ENCODE measurements around the gene DPEP2NB.

DNA sequence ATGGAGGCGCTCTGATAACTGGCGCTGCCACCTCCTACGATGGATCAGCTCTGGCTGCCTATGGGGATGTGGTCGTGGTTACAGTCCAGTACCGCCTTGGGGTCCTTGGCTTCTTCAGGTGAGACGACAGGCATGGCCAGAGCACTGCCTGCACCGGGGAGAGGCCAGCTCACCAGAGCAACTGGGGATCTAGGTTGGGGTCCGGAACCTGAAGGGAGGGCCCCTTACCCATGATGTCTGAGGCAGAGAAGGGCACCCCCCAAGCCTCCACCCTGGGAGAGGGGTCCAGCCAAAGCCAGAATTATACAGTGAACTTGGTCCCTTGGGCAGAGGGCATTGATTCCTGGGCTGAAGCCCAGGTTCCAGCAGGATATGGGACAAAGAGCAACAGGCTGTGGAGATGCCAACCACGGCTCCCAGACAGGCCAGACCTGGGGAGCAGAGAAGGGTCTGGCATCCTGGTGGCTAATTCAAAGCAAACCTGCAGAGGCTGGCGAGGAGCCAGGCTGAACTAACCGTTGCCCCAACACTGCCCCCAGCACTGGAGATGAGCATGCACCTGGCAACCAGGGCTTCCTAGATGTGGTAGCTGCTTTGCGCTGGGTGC is 2.9 kb downstream of the CES3 start:
- PRO-cap = no peak

GRCh38 chr16:67158128-67158944 is 1.4 kb downstream of the TRADD start:
- PRO-cap = no peak

DNA sequence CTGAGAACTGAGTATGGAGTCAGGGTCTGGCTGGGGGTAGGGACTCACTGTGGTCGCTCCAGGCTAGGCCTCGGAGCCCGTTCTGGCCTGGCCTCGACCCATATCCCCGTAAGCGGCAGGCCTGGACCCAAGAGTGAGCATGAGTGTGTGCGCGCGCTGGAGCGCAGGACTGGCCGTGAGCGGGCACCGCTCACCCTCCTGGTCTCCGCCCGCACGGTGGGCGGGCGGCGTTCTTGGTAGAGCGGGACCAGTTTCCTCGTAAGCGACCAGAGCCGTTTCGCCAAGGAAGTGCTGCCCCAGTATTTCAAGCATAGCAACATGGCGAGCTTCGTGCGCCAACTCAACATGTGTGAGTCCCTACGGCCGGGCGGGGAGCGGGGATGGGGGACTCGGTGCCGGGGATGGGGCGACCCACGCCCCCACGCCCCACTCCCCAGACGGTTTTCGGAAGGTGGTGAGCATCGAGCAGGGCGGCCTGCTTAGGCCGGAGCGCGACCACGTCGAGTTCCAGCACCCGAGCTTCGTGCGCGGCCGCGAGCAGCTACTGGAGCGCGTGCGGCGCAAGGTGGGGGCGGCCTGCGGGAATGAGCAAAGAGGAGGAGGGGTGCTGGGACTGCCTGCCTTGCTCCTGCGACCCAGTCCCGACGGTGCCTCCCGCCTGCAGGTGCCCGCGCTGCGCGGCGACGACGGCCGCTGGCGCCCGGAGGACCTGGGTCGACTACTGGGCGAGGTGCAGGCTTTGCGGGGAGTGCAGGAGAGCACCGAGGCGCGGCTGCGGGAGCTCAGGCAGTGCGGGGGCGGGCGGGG is 940 bp downstream of the HSF4 start:
- PRO-cap = no peak

DNA sequence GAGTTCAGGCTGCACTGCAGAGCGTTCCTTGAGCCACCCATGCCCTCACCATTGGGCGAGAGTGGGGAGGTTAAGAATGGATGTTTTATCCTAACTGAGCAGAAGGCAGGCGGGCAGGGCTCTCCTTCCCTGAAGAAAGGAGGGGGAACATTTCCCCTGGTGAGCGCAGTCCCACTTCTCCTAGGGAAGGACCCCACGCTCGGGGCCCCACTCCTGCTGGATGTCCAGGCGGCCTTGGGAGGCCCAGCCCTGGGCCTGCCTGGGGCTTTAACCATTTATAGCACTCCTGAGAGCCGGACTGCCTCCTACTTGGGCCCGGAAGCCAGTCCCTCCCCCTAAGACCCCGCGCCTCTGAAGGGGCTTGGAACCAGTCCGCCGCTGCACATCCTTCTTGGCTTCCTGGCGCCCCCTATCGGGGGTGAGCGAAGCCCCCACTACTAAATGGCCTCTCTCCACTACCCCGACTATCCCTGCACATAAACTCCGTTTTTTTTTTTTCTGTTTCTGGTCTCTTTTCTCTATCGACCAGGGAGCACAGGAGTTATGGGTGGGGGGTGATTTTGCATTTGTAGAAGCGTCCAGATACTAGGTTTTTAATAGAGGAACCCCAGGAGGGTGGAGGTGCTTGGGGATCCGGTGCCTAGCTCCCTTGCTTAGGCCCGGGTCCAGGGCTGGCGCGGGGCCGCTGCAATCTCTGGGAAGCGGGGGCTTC is 5.1 kb downstream of the HSF4 start:
- PRO-cap = unidirectional peak, minus-strand start at position 496 of the sequence

GRCh38 chr16:67177856-67178916 is 5.6 kb downstream of the MATCAP1 start:
- PRO-cap = unidirectional peak, plus-strand start at chr16:67178107; unidirectional peak, plus-strand start at chr16:67178204; bidirectional peak, plus-strand start at chr16:67178241, minus-strand start at chr16:67178247; bidirectional peak, plus-strand start at chr16:67178609, minus-strand start at chr16:67178498

- PRO-cap = no peak
Observed at GRCh38 chr16:67235961-67236779, 9.2 kb downstream of the TMEM208 start.

GRCh38 chr16:67537580-67538409 is 9.2 kb downstream of the RIPOR1 start:
- PRO-cap = no peak

- PRO-cap = no peak
Observed at GRCh38 chr16:67571090-67571370, 8.7 kb downstream of the CTCF start.

DNA sequence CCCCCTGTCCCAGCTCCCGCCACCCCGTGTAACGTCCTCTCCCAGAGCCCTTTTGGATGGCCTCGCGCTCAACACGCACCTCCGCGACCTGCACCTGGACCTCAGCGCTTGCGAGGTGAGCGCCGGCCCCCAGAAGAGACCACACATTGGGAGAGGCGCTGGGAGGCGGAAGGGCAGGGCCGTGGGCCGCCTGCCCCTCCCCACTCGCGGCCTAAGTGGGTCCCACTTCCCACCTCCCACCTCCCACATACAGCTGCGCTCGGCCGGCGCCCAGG is 3.6 kb downstream of the CARMIL2 start:
- PRO-cap = no peak

DNA sequence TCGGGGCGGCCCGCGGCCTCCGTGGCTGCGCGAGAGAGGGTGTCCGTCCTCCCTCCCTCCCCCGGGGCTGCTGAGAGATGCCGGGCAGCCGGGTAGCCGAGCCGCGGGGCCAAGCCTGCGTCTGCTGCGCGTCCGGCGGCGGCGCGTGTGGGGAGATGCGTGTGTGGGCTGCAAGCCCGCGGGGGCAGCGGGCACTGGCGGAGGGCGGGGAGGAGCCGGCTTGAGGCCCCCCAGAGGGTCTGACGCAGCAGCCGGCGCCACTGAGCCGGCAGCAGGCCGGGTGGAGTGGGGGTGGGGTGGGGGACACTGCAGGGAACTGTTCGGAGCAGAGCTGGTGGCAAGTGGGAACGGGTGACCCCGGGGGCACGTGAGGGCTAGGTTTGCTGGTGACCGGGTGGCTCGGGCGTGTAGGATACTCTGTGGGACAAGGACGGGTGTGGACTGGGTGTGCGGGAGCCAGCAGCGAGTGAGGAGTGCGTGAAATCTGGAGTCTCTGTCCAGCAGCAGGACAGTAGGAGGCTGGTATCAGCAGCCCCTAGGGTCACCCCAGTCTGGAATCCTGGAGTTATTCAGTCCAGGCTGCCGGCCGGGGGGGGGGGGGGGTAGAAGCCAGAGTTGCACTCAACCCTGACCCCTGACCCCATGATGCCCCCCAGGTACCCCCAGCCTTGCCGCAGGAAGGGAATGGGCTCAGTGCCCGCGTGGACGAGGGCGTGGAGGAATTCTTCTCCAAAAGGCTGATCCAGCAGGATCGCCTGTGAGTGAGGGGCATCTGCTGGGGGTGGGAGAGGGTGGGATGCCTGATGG is 6.4 kb downstream of the ACD start:
- PRO-cap = no peak

DNA sequence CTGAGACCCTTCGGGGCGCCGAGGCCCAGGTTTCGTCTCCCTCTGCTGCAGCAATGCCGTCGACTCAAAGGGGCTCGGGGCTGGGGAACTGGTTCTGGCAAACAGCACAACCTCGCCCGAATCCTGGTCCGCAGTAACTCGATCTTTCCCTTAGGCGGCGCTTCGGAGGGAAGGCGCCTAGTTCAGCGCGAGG is 420 bp upstream of the THAP11 start:
- PRO-cap = bidirectional peak, plus-strand start outside the sequence, minus-strand start at position 125 of the sequence

GRCh38 chr16:67844264-67844900 is 2.3 kb downstream of the THAP11 start:
- PRO-cap = no peak

GRCh38 chr16:67881472-67882291 is 3.0 kb upstream of the NRN1L start:
- PRO-cap = no peak

- PRO-cap = no peak
Observed at GRCh38 chr16:67932024-67932439, 370 bp upstream of the CTRL start.

DNA sequence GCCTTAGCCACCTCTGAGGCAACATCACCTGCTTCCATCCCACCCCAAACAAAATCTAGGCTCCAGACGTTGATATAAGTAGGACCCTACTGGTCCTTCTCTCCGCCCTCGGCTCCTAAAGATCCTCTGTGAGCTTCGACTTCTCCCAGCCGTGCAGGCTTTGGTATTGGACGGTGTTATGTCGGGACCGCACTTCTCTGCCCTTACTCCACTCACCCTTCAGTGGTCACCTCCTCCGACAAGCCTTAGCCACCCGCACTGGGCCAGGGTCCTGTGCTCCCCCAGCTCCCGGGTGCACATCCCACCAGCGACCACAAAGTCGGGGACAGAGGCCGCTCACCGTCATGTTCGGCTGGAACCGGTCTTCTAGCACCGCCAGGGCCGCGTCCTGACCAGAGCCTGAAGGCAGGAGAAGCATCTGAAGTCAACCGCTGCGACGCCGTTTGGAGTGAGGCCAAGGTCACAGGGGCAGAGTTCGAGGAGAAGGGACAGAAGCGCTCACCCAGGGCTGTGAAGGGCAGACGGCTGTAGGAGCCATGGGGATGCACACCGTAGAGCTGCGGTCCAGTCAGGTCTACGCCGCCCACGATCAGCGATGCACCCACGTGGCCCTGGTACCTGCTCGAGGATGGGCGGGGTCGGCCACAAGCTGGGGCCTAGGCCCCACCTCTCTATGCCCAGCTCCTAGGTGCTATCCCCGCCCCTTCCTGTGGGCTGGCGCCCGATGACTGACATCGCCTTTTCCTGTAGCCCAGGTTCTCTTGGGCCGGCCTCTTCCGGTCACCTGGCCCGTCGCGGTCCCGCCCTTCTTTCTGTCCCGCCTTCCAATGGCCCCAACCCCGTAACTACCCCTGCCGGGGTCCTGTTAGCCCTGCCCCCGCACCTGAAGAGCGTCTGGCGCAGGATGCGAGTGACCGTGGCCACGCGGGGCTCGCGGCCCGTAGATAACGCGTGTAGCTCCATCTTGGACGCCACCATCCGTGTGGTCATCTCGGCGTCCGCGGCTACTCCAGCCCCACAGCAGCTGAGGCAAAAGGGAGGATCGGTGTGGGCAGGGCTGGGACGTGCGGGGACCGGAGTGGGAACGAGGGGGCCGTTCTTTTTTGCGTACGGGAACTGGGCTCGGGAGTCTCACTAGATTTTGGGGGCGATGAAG is 1.2 kb downstream of the PSMB10 start:
- PRO-cap = bidirectional peak, plus-strand start at position 474 of the sequence, minus-strand start at position 221 of the sequence; bidirectional peak, plus-strand start at position 893 of the sequence, minus-strand start at position 627 of the sequence

DNA sequence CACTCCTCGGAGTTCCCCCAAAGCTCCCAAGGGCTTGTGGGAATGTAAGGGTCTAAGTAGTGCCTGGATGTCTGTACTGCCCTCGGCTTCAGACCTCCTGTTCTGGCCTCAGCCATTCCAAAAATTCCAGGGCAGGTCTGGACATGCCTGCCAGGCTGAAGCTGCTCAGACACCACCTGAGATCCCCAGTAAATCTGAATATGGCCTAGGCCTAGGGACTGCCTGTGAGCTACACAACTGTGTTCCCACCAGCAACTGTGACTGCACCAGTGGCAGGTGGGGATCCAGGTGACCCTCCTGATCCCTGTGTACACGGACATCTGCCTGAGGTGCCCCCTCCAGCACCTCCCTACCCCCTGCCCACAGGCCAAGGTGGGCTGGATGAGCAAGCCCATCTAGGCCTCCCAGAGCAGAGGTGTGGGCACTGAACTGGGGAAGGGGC is 2.2 kb downstream of the SLC12A4 start:
- PRO-cap = no peak

DNA sequence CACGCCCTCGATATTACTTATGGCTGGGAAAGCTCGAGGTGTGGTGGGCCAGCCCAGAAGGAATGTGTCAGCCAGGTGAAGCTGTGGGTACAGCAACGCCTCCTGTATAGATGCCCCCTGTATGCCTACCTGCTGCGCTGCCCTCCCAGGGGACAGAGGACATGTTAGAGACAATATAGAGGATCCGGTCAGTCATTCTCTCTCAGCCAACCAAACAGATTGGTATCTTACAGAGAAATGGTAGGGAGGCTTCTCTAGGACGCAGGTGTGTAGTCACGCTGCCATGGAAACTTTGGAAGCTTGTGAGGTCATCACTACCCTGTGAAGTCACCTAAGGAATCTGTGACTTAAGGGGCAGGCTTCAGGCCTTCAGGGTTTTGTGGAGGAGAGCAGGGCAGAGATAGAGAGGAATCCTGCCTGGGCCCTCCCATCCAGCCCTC is at the start of gene DPEP2NB:
DPEP2NB (minus strand) TSS at position 337 of the 440 bp plus-strand sequence.
- PRO-cap = no peak

DNA sequence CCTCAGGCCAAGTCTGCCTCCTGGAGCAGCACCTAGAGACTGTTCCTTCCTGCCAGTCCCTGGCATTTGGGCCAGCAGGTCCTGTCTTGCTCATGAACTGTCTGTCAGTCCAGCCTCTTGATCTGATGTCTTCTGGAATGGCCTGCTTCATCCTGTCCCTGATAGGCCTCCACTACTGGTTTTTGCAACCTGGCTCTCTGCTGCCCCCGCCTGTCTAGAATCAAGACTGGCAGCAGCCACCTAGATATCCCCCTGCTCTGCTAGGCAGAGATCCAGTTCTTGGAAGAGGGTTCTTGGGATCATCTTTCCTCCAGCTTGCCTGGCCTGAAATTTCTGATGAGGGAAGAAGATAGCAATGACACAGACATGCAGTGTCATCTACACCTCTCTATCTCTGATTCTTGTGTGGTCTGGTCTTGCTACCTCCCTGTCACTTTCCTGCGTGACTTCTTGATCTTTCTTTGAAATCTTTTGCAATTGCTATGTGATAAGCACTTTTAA is 20.4 kb upstream of the NFATC3 start:
- PRO-cap = no peak

GRCh38 chr16:68074597-68075480 is 10.3 kb upstream of the NFATC3 start:
- PRO-cap = no peak

DNA sequence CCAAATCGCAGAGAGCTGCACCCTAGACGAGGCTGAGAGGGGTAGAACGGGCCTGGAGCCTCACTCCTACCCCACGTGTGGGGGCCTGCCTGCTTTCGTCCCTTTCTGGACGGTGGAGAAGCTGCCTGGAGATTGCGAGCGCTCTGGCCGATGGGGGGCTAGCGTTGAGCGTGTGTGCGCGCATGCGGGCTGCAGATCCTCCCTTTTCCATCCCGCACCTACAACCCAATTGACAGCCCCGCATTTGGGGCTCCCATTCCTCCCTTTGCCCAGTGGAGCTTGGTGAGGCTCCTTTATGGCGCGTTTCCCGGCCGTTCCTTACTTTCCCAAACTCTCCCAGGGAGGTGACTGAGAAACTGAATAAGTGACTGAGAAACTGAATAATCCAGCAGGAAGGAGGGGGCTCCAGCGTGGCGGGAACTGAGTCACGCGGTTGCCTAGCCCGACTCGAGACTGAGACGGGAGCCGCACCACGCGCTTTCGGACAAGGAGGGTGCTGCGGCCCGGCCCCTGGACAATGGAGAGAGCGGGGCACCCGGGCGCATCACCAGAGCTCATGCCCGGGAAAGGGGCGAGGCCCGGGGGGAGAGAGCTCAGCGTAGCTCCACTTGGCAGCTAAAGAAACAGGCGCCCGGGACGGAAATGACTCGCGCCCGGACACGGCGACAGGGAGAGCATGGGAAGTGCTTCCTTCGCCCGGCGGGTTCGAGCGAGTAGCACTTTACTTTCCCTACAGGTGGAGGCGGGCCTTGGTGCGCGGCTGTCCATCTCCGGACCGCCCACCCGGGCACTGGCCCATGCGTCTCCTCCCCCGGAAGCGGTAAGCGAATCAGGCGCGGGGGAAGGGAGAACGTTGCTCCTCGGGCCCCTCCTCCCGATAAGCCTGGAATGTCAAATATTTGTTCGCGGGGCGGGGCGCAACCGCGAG is 1.2 kb upstream of the ESRP2 start:
- PRO-cap = unidirectional peak, plus-strand start at position 450 of the sequence; bidirectional peak, plus-strand start outside the sequence, minus-strand start at position 792 of the sequence

Measured in left colon (tissue), 1 donor.